Bronchial lymph node (tissue), 1 donor: ENCODE measurements around the genes KIF2C, PRDX1 and AKR1A1.

- PRO-cap, result no peak
Observed at GRCh38 chr1:44644573-44644876, 29.8 kb downstream of the TMEM53 start.

DNA sequence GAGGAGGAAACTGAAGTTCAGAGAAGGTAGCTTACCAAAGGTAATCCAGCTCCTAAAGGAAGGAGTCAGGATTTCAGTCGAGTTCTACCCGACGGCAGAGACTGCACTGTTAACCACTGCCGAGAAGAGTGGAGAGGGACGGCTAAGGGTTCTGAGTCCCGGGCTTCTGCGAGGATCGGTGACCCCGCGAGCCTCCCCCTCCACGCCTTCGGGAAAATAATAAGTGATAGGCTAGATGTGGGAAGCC is 626 bp downstream of the TMEM53 start:
- PRO-cap, result no peak

GRCh38 chr1:44739327-44740612 is at the start of gene KIF2C:
KIF2C (plus strand) TSS chr1:44739837.
- PRO-cap, result bidirectional peak, plus-strand start at chr1:44739862, minus-strand start at chr1:44739667

- PRO-cap, result bidirectional peak, plus-strand start at chr1:44784400, minus-strand start at chr1:44784296
Observed at GRCh38 chr1:44783649-44784777, 4.0 kb downstream of the BEST4 start.

GRCh38 chr1:44785945-44786922 is 1.7 kb downstream of the BEST4 start:
- PRO-cap, result no peak

DNA sequence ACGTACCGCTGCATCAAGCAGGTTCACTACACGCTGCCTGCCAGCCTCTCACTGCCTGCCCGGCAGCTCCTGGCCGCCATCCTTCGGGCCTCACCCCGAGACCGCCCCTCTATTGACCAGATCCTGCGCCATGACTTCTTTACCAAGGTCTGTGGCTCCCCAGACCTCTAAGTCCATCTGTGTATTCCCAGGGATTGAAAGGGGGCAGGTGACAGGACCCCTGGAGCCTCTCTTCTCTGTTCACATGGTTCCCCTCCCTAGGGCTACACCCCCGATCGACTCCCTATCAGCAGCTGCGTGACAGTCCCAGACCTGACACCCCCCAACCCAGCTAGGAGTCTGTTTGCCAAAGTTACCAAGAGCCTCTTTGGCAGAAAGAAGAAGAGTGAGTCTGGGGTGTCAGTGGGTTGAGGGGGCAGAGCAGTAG is 2.8 kb downstream of the PLK3 start:
- PRO-cap, result no peak

- PRO-cap, result no peak
Observed at GRCh38 chr1:45204773-45205406, 1.5 kb downstream of the ZSWIM5 start.

- PRO-cap, result no peak
Observed at GRCh38 chr1:45403220-45403692, 63.3 kb downstream of the TOE1 start.

GRCh38 chr1:45489981-45490615 is 865 bp downstream of the TESK2 start:
- PRO-cap, result no peak

DNA sequence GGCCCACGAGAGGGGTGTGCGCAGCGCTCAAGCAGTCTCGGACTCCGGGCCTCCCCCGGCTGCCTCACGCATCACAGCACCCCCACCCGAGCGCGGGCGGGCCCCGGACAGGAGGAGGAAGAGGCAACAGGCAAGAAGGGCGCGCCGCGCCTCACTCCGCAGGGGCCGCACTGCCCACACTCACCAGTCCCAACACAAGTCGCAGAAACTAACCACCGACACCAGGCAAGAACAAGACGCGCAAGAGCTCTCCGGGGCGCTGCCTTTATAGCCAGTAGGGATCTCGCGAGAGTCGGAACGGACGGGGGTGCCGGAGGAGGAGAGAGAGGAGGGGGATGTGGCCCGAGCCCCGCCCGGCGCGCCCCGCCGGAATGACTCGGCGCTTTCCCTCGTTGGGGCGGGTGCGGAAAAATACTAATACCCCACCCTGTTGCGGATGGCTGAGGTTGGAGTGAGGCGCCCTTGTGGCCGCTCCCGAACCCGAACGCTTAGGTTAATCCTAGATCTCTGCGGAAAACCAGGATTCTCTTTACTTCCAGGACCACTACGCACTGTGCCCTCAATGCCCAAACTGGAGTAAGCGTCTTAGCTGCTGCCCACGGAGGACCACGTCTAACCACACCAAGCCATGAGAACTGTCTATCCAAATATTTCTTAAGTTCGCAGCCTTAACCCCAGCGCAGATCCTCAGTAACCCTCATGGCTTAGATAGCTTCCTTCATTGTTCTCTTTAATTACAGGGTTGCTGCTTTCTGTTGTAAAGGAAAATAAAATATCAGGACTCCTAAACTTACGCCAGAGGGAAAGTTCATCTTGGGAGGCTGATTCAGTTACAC is at the start of gene PRDX1:
Gene PRDX1 (minus strand): TSS at position 240 of the 836 bp plus-strand sequence.
- PRO-cap, result bidirectional peak, plus-strand start at position 115 of the sequence, minus-strand start at position 45 of the sequence; bidirectional peak, plus-strand start at position 430 of the sequence, minus-strand start at position 238 of the sequence

DNA sequence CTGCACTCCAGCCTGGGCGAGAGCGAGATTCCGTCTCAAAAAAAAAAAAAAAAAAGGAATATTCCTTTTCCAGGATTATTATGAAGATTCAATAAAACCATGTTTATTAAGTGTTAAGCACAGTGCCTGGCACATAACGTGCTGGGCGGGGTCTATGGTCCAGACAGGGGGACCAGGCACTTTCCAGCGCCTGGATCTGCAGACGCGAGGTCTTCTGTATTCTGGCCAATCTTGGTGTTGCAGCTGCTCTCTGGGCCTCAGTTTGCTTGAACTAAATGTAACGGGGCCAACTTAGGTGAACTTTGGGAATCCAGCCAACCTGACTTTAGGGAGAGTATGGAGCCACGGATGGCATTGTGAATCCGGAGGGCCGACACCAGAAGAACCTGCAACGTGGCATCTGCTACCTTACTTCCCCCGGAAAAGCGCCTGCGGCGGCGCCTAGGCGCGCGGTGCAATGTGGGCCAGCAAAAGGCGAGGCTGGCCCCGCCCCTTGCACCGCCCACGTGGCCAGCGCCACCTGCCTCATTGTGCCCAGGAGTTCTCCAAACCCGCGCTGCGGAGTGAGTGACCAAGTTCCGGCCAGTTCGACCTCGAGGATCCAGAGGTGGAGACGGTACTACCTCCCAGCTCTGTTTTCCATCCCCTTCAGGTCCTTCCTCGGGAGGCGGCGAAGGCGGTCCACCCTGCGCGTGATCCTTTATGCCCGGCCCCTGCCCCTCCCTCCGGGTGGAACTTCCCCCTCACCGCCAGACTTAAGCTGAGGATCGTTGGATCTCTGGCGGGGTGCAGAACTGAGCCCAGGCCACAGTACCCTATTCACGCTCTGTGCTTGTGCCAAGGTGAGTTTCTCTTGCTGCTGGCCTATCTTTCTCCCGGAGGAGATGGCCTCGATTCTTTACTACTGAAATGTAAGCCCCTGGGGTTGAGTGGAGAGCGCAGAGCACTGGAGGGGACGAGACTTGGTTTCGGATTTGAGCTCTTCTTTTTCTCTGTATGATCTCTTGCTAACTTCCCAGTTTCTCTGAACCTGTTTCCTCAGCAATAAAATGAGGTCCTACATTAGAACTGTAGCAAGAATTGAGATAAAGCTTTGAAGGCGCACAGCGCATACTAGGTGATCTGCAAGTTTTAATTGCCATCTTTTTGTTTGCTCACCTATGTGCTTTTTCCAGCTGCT is at the start of gene AKR1A1:
Gene AKR1A1 (plus strand): TSS at position 513 of the 1,180 bp plus-strand sequence.
- PRO-cap, result bidirectional peak, plus-strand start at position 763 of the sequence, minus-strand start at position 388 of the sequence

DNA sequence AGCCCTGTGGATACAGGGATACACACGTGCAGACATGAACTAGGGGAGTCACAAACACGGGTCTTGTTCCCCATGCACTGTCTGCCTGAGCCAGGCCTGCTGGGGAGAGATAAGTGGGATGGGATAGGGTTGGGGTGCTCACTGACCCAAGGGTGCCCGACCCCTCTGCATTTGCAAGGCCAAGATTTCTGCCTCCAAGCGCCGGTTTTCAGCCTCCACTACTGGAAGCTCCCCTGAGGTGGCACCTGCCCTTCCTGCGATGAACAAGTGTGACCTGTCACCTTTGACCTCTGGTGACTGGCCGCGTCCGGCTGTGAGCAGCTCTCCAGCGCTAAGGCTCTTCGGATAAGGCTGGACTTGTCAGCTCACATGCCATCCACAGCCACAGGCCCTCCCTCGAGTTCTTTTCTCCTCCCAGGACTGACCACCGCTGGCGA is 1.7 kb downstream of the CCDC17 start:
- PRO-cap, result no peak

GRCh38 chr1:45622925-45623762 is 710 bp downstream of the CCDC17 start:
- PRO-cap, result no peak

DNA sequence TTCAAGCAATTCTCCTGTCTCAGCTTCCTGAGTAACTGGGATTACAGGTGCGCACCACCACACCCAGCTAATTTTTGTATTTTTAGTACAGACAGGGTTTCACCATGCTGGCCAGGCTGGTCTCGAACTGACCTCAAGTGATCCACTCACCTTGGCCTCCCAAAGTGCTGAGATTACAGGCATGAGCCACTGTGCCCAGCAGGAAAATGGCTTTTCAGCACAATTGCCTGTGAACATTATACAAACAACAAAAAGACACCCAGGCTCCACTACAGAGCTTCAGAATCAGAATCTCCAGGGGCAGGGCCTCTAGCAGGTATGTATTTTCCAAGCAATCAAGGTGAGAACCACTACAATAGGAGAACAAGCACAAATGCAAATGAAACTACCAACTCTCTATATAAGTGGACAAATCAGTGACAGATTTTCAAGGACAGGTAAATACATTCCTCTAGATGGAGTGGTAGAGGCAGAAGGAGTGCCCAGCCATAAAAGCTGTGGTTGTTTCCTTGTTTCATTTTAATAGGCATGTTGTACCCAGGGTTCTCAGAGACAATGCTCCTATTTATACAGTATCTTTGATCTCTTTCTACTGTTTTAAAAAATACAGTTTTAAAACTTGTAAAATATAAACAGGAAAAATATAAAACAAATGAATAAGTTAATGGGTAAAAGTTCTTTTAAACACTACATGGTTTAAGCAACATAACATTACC is 20.1 kb upstream of the CCDC17 start:
- PRO-cap, result no peak

GRCh38 chr1:45766964-45767343 is 16.5 kb upstream of the IPP start:
- PRO-cap, result no peak

GRCh38 chr1:45914119-45914838 is 110.9 kb downstream of the MAST2 start:
- PRO-cap, result no peak

DNA sequence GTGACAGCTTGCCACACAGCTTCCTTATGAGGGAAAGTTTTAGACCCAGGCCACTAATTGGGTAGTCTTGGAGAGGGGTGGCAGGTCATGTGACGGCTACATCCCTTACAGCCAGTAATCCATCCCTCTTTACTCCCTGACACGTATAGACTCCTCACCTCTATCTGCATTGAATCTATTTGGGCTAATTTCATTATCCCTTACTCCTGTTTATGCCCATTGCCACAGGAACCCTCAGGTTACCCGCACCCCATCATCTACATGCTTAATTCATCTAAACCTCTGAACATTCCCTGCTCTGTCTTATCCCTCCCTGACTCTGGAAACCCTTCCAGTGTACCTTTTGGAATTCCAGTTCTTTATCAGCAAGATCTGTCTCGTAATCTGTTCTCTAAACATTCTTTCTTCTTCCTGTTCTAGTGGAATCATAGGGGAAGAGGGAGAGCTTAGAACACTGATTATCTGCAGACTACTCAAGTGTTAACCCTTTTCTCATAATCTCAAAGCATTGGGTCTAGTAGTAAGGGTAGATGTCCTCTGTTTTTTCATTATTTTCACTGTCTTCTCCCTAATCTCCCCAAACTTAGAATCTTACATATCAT is 159.9 kb downstream of the PIK3R3 start:
- PRO-cap, result no peak

DNA sequence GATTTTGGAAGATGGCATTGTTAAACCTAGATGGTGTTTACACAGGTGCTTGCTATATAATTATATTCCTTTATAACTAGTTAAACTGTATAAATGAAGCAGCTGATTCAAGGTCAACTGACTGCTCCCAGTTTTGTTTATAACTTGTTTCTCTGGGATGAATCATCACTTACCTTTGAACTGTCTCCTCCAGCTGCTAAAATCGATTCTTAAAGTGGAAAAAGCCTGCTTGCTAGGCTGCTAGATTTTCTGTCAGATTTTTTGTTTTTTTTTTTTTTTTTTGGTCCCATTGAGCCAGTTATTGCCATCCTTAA is 153.3 kb downstream of the PIK3R3 start:
- PRO-cap, result no peak

DNA sequence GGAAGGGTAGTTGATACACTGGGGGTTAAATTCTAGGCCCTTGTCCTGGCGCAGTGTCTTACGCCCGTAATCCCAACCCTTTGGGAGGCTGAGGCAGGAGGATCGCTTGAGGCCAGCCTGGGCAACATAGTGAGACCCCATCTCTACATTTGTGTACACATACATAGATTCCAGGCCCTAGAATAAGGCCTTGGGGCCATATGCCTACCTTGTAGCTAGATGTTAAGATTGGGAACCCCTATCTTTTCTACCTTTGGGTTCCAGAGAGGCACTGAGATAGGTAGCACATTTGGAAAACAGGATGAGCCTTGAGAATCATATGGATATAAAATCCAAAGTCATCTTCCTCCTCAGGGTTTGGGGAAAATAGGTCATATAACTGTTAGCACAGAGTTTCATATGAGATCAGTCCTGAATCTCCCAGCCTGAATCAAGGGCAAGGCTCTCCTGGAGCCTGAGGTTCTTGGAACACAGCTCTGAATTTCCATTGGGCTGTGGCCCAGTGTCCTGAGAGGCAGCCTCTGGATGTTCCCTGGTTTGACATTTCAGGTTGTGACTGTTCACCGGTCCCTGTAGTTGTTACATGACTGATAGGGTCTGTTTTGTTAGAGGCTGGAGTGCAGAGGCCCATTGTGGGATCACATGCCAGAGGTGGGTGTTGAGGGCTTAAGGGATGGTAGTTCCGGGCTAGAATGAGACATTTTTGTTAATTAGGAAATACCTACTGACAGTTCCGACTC is 104.4 kb downstream of the PIK3R3 start:
- PRO-cap, result no peak

DNA sequence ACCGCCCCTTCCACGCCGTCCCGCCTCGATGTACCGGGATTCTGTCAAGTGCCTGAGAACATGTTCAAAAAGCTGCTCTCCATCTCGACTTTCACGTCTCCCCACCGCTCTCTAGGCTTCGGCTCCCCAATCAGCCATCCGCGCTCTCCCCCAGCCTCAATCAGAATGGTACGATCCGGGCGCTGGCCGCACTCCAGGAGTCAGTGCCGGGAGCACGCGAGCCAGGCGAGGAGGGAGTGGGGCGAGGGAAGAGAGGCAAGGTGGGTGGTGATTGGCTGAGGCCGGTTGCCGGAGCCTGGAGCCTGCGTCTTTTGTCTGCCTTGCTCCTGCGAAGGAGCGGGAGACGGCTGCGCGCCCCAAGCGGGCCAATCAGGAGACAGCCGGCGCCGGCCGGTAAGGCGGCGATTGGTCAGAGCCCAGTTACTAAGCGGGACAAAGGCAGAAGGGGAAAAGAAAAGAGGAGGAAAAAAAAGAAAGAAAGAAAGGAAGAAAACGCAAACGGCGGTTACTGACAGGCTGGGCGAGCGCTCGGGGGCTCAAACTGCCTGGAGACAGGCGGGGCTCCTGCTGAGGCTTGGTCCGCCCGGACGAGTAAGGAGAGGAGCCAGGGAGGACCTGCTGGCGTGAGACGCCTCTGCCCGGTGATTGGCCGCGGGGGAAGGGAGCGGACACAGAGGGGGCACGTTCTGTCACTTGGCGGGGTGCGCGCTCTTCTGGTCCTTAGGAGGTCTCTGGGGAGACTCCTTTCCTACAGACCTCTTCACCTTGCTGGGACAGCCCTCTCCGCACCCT is 517 bp upstream of the PIK3R3 start:
- PRO-cap, result bidirectional peak, plus-strand start at position 228 of the sequence, minus-strand start at position 167 of the sequence; bidirectional peak, plus-strand start at position 331 of the sequence, minus-strand start at position 287 of the sequence; bidirectional peak, plus-strand start at position 644 of the sequence, minus-strand start at position 593 of the sequence